GM06990 (cell line): ENCODE results near the gene TAS2R1.

- RRBS: no CpG with 5 or more reads among the region's 17 CpGs
These were observed 280.3 kb downstream of the SEMA5A start for GRCh38 chr5:9265275-9266351.

GRCh38 chr5:9553642-9554159 is 7.8 kb upstream of the SEMA5A start:
- RRBS: no CpG with 5 or more reads among the region's 4 CpGs

GRCh38 chr5:9630258-9630773 is at the start of gene TAS2R1:
Gene TAS2R1, minus strand, starts transcription at chr5:9630351.
- RRBS: no CpG with 5 or more reads among the region's 1 CpG

- RRBS: no CpG with 5 or more reads among the region's 11 CpGs
These were observed 12.9 kb downstream of the CCT5 start for GRCh38 chr5:10262971-10263398.

DNA sequence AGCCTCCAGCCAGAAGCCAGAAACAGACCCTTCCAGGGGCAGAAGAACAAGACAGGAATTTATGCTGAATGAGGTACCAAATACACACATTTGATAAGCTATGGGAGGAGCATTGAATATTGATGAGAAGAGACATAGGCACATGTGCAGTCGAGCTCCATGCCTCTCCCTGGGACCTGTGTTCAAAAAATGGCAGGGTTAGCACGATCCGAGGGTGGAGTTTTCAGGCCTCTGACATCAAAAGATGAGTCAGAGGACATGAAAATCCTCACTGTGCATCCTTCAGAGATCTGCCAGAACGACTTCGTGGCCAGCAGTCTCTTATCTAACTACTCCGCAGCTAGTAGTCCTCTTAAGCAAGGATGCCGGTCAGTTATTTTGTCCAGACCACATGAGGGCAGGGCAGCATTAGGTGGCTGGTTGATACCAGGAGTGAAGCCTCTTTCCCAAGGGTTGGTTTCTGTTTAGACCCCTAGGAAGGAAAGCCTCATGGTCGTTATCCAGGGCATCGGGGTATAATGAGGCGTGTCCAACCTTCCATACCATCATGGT is 11.6 kb upstream of the CMBL start:
- RRBS: no CpG with 5 or more reads among the region's 10 CpGs

- RRBS: 41% methylated on average over 16 of the region's 101 CpGs
These were observed 20.2 kb upstream of the MARCHF6 start for GRCh38 chr5:10332888-10334174.

GRCh38 chr5:10374363-10374718 is 20.8 kb downstream of the MARCHF6 start:
- RRBS: no CpG with 5 or more reads among the region's 4 CpGs

DNA sequence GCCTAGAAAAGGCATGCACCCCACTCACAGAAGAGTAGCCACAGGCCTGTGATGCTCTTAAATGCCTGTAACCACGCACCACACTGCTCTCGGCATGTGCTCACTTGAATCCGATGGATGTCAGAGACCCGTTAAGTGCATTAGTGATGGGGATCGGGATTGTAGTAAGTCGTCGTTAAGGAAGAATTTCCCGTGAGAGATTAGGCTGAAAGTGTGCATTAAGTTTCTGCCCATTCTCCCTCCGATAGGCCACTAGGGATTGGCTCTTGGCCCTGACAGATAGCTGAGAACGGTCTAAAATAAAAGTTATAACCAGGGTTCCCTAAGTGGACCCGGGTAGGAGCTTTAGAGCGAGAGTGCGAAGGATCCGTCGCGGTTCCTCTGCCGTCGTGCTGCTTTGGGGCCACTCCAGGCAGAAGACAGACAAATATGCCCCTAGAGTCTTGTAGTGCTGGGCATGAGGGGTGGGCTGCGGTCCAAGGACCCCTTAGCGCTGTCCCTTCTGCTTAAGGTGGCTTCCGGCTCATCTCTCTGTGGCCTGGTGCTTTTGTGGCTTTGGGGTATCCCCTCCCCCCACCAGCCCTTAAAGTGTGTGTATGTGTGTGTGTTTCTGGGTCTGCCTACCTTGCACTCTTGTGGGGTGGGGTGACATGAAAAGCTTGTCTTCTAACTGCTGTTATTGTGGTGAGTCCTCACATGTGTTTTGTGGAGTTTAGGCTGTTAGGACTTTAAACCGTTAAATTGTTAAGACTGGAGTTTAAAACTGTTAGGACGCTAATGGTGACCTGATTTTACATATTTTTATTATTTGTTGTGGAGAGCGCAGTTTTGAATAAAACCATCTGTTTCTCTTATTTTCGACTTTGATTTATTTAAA is 23.4 kb downstream of the MARCHF6 start:
- RRBS: no CpG with 5 or more reads among the region's 25 CpGs

GRCh38 chr5:10422420-10422827 is 19.3 kb upstream of the ROPN1L start:
- RRBS: no CpG with 5 or more reads among the region's 3 CpGs

DNA sequence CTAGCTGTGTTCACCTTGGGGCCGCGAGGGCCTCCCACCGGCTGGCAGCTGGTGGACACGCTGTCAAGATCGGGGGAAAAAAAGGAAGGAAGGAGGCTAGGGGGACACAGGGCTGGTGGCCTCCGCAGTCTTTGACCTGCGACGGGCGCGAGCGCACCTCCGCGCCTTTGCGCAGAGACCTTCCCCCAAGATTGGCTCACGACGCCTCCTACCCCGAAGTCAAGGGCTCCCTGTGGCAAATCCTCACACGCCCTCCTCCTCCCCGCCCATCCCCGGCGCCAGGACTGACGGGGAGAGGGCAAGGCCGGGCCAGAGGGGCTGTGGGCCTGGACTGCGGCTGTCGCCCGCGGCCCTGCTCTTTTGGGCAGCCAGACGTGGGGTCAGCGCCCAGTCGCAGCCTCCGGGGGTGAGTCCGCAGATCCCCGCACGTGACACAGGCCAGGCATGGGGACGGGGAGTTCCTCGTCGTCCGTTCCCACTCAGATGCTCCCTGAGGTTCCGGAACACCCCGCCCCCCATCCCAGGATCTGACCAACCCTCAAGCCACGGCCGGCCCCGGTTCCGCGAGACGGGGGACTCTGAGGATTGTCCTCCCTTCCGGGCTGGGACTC is 721 bp upstream of the ANKRD33B start:
- RRBS: 3% methylated on average over 18 of the region's 47 CpGs

DNA sequence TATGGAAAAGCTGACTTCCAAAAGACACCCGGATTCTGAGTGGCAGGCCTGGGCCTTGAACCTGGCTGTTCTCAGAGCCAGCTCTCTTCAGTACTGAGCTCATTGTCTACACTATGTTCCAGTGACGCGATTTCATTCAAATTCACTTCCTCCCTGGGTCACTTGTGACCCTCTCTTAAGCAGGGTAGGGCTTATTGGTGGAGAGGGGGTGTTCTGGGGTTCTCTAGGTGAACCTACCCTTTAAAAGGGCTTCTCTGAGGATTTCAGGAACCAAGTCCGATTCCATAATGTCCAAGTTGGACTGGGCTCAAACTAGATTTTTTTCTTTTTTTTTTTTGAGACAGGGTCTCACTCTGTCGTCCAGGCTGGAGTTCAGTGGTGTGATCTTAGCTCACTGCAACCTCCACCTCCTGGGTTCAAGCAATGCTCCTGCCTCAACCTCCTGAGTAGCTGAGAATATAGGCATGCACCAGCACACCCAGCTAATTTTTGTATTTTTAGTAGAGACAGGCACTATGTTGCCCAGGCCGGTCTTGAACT is 70.3 kb downstream of the ANKRD33B start:
- RRBS: no CpG with 5 or more reads among the region's 6 CpGs

- RRBS: no CpG with 5 or more reads among the region's 9 CpGs
These were observed 14.4 kb downstream of the DAP start for GRCh38 chr5:10746585-10747093.

DNA sequence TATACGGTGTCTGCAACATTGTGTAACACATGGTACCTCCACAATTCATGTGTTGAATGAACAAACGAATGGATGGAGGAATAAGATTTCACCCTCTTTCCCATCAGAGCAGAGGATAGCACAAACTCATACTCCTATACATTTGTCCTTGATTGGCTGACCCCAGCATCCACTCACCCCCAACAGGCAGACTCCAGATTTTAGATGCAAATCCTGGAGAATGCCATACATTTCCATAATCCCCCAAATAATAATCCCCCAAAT is 355.0 kb downstream of the CTNND2 start:
- RRBS: no CpG with 5 or more reads among the region's 2 CpGs

DNA sequence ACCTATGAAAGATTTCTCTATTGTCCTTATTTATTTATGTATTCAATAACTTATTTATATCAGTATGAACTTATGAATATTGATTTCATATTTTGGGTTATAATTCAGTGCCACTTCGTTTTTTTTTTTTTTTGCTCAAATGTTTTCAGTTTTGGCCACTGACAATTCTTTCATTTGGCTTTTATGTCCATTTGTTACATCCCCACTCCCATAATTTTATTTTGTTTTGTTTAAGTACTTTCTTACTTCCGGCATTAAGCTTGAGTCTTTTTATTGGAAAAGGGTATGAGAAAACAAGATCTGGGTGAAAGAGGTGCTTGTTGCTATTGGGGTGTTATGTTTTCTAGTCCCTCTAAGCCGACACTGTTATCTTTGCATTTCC is 620.6 kb upstream of the CTNND2 start:
- RRBS: no CpG with 5 or more reads among the region's 3 CpGs

- RRBS: no CpG with 5 or more reads among the region's 1 CpG
These were observed 717.1 kb downstream of the DNAH5 start for GRCh38 chr5:13227421-13227826.

- RRBS: 6% methylated on average over 7 of the region's 10 CpGs
These were observed 1.1 kb downstream of the TRIO start for GRCh38 chr5:14144383-14144537.

- RRBS: no CpG with 5 or more reads among the region's 8 CpGs
These were observed 8.1 kb downstream of the TRIO start for GRCh38 chr5:14151050-14151872.

DNA sequence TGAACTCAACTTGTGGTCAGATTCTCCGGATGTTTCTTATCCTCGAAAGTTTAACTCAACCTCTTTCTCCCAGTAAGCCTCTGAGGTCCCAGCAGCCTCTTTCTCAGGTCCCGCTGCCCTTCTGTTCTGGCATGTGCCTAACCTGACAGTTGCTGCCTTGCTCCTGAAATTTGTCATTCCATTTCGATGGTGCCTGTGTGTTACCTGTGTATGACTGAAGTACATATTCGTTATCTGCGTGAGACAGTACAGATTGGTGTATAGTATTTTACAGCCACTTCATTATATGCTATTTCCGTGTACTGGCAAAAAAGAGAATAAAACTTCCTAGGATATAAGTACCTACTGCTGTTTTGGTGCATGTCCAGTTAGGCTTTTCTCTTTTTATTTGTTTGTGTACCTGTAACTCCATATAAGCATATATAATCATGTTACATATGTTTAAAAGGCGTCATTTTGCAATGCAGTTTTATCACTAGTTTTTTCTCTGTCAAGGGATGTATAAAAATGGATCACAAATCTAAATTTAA is 63.4 kb downstream of the TRIO start:
- RRBS: no CpG with 5 or more reads among the region's 8 CpGs

DNA sequence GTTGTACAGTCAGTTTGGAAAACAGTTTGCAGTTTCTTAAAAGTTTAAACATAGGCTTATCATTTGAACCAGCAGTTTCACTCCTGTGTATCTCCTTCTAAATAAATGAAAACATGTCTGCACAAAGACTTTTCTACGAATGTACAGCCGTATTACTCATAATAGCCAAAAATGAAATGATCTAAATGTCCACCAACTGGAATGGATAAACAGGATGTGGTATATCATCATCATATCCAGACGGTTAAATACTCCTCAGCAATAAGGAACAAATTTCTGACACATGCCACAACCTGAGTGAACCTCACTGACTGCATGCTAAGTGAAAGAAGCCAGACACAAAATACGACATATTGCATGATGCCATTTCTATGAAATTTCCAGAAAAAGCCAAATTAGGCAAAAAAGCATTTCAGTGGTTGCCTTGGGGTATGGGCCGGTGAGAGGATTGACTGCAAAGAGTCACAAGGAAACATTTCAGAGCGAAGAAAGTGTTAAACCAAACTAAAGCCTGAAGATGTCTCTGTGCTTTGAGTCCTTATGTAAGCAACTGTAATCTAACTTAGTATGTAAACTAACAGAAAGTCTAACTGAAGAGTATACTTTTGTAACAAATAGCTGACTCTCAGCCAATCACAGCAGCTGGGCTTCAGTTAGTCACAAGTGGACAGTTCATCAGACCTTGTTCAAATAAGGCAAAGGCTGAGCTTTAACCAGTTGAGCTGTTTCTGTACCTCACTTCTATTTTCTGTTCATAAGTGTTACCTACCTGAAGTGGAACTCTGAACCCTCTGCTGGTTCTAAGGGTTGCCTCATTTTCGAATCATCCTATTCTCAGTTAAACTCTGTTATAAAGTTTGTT is 65.2 kb downstream of the TRIO start:
- RRBS: no CpG with 5 or more reads among the region's 7 CpGs

- RRBS: no CpG with 5 or more reads among the region's 3 CpGs
These were observed 153.3 kb downstream of the TRIO start for GRCh38 chr5:14296439-14296902.